Skin of body (tissue), 2 donors: ENCODE measurements around the genes RAPGEFL1 and GJD3.

DNA sequence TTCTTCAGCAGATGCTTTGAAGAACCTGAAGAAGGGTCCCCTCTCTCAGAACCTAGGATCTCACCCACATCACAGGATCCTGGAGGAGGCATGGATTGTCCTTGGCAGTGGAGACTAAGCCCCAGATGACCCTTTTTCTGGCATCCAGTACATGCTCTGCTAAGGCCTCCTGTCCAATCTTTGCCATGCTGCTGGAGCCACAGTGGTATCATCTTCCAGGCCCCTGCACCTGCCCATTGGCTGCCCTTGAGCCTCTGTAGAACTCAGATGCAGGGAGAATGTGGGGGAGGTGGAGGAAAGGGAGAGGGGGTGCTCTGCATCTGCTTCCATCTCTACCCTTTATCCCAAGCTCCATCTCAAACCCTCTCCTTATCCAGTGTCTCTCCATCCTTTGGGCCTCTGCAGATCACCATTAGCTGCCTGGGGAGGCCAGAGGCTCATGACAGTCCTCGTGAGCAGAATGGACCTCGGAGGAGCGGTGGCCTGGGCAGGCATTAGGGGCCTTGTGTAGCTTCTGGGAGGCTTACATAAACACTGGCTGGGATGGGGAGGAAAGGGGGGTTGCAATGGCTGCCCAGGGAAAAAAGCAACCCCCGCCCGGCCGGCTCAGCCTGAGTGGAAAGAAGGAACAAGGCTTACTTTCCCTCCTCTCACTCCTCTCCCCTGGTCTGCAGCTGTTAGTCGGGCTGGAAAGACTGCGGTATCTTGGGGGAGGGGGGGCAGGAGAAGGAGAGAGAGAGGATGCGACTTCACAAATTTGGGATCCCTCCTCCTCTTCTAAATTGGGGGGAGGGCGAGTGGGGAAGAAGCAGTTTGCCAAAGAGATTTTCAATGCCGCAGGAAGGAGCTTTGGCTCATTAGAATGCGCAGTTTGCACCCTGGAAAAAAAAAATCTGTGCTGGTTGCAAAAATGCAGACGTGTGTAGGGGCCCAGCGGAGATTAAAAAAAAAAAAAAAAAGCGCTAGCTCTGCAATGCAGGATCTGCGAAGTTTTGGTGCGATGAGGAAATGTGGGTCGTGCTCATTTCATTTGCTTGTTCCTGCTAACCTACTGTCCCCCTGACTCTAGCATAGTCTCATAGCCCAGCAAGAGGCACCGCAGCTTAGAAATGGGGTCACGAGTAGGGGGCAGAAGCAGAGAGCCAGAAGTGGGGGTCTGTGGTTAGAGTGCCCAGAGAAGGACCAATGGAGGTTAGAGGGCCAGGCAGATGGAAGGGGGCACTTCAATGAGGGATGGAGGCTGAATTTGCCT is 6.4 kb upstream of the NR1D1 start:
- RAMPAGE, long total RNA = no peak

DNA sequence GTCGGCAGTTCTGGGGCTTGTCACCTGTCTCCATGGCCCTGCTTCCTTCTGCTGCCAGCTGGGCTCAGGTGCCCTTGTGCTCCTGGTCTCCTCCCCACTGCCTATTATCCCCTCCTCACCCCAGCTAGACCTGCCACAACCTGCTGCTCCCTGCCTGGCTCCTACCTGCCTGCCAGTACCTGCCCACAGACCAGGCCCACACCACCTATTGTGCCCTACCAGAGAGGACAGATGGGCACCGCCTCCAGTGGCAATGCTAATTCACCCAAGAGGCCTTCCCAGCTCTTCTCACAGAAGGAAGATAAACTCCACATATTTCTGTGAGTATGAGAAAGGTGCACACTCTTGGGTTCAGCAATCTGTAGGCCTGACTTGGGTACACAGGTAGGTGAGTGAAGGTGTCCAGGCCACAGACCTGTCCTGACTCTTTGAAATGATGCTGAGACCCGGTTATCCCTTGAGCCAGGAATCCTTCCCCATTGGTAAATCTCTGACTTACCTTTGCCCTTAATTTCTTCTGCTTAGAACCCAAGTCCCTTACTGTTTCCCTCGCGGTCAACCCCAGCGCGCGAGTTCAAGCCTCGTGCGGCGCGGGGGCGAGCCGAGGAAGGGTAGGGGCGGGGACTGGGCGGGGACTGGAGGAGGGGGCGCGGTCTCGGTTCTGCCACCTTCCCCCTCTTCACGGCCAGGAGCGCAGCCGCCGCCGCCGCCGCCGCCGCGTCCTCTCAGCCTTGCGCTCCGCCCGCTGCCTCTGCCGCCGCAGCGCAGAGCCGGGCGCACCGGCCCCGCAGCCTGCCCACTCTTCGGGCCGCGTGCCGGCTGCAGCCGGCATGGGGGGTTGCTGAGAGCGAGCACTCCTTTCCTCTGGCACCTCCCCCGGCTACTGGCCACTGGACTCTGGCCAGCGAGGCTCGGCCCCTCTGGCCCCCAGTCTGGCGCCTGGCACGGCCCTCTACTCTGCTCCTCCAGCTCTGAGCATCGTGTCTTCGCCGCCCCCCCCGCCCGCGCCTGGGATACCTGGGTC is at the start of gene RAPGEFL1:
TSS of gene RAPGEFL1 (plus strand) at position 668 of the 1,024 bp plus-strand sequence.
- RAMPAGE, long total RNA = no peak

GRCh38 chr17:40178430-40178698 is 1.1 kb downstream of the RAPGEFL1 start:
- RAMPAGE, long total RNA = no peak

GRCh38 chr17:40311903-40312696 is 3.1 kb downstream of the RARA start:
- RAMPAGE, long total RNA = no peak

GRCh38 chr17:40316407-40317235 is 7.6 kb downstream of the RARA start:
- RAMPAGE, long total RNA = no peak

GRCh38 chr17:40331156-40331758 is 22.3 kb downstream of the RARA start:
- RAMPAGE, long total RNA = no peak

DNA sequence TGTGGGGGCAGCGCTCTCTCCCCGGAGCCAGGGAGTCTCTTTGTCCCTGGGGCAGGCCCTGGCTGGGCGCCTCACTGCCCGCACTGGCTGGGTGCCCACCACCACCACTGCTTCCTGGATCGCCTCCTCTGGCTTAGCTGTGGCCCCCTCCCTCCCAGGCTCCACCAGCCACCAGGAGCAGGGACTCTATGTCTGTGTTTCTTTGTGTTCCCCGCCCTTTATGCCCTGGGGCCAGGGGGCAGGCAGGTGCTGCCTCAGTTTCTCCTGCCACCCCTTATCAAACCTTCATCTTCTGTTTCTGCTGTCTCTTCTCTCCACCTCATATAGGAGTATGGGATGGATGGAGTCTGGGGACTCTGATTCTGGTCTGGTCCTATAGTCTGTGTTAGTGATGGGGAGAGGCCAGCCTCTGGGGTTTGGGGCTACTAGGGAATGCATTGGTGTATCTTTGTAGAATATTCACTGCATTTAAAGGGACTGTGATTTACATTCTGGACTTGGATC is 23.6 kb downstream of the RARA start:
- RAMPAGE, long total RNA = no peak

GRCh38 chr17:40345038-40346030 is 19.2 kb downstream of the GJD3 start:
- RAMPAGE, long total RNA = no peak

DNA sequence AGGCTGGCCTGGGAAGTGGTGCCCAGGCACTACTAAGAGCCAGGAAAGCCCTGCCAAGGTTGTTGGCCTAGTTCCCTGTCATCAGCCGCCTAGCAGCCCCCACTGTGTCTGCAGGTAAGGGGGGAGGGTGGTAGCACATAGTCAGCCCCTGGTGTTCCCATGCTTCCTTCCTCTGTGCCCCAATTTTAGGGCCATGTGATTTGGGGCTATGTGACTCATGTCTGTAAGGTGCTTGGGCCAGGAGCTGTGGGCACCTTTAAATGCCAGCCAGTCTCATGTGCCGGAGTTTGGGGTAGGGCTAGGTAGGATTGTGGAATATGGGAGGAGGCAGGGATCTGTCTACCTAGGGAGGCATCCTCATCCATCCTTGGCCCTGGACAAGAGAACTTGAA is 17.7 kb downstream of the GJD3 start:
- RAMPAGE, long total RNA = no peak

GRCh38 chr17:40351131-40351660 is 13.3 kb downstream of the GJD3 start:
- RAMPAGE, long total RNA = no peak

DNA sequence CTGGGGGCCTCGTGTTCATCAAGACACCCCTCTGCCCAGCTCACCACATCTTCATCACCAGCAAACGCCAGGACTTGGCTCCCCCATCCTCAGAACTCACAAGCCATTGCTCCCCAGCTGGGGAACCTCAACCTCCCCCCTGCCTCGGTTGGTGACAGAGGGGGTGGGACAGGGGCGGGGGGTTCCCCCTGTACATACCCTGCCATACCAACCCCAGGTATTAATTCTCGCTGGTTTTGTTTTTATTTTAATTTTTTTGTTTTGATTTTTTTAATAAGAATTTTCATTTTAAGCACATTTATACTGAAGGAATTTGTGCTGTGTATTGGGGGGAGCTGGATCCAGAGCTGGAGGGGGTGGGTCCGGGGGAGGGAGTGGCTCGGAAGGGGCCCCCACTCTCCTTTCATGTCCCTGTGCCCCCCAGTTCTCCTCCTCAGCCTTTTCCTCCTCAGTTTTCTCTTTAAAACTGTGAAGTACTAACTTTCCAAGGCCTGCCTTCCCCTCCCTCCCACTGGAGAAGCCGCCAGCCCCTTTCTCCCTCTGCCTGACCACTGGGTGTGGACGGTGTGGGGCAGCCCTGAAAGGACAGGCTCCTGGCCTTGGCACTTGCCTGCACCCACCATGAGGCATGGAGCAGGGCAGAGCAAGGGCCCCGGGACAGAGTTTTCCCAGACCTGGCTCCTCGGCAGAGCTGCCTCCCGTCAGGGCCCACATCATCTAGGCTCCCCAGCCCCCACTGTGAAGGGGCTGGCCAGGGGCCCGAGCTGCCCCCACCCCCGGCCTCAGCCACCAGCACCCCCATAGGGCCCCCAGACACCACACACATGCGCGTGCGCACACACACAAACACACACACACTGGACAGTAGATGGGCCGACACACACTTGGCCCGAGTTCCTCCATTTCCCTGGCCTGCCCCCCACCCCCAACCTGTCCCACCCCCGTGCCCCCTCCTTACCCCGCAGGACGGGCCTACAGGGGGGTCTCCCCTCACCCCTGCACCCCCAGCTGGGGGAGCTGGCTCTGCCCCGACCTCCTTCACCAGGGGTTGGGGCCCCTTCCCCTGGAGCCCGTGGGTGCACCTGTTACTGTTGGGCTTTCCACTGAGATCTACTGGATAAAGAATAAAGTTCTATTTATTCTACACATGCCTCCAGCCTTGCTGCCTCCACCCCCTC is 7.6 kb downstream of the GJD3 start:
- RAMPAGE, long total RNA = no peak

DNA sequence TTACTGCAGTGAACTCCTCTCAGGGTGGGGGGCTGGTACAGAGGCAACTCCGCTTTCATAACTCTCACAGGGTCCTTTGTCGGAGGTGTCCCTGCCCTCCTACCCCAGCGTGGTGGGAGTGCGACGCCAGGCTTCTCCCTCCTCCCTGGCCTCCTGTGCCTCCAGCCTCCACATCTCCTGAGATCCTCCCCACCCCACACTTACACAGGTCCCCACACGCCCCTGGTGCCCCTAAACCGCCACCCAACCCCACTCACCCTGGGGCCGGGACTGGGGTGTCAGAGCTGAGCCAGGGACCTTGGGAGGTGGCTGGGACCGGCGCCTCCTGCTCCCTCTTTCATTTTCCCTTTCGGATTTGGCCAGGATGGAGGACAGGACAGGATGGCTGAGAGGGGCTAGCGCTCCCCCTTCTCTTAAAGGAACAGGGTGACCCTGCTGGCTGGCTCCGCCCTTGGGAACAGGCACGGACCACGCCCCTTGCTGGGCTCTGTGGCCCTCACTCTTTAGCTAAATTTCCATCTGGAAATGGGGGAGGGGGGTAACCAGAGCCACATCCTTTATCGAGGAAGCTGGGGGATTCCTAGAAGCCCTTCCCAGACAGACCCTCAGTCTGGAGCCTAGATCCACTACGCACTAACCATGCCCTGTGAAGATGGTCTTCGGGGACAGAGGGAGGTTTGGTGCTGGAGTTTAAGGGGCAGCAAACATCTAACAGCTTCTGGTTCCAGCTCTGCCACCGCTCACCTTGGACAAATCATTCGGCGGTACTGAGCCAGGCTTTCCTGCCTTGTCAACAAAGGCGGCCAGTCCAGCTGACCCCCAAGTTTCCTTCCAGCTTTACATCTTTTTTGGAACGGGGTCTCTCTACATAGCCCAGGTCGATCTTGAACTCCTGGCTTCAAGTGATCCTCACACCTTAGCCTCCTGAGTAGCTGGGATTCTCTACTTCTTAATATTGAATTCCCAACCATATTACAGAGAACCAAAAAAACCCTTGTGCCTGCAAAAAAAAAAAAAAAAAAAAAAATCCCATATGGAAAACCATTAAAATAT is at the start of gene GJD3:
TSS of gene GJD3 (minus strand) at position 387 of the 1,053 bp plus-strand sequence.
- RAMPAGE, long total RNA = no peak

DNA sequence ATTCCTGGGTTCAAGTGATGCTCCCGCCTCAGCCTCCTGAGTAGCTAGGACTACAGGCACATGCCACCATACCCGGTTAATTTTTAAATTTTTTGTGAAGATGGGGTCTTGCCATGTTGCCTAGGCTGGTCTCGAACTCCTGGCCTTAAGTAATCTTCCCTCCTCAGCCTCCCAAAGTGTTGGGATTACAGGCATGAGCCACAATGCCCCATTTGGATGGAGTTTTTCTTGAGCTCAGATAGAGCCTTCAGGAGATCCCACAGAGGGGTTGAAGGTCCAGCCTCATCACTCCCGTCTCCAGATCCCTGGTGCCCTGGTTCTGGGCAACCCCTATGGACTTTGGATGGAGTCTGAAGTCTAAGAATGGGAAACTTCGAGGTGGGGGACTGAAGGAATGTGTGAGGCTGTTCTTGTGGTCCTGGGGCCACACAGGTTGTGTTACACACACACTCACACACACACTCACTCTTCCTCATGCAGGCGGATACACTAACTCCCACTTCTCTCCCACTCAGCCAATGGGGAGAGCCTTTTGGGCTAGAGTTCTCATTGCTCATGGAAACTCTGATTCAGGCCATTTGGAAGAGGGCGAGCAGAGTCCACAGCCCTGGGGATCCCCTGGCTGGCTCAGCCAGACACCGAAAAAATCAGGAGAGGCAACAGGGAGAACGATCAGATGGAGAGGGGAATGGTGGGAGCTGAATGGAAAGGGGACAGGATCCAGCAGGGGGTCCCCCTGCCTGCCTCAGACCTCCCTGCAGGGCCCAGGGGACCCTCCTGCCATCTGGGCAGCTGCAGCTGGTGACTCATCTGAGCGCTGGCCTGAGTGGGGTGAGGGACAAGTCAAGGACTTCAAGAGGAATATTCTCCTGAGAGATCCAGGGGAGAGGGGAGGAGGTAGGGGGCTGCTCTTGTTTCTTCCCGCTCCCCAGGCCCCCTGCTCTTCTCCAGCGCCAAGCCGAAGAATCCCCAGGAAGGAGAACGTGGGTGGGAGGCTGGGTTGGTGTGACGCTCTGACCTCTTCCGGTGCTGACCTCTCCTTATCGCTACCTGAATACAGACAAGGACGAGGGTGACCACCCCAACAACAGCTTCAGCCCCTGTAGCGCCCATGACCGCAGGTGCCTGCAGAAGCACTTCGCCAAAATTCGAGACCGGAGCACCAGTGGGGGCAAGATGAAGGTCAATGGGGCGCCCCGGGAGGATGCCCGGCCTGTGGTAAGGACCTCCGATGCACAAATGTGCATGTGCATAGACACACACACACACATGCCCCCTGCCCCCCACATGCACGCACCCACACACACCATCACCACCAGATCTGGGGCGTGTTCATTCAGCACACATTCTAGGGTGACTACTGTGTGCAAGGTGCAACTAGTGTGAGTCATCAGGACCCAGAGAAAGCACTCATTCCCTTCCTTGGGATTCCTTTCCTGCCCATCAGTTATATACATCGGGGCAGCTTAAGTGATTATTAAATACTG is 9.2 kb downstream of the IGFBP4 start:
- RAMPAGE, long total RNA = no peak

GRCh38 chr17:40456064-40457293 is 13.2 kb downstream of the IGFBP4 start:
- RAMPAGE, long total RNA = no peak

DNA sequence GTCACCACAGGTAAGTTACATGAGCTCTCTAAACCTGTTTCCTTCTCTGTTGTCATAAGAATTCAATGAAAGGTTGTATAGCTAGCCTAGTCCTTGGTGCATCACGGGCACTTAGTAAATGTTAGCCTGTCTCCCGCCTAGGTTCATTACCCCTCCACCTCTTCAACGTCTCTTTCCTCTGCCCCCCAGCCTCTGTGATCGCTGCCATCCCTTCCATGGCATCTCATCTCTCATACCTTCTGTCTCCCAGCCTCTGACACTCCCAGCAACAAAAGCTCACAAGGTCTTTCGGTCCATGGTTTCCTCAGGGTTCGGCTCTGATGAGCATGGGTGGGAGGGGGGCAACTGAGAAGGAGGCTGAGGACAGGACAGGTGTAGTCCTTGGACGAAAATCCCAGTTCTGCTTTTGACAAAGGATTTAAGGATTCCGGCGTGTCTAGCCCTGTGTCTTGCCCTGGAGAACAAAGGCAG is 16.8 kb downstream of the CCR7 start:
- RAMPAGE, long total RNA = no peak

GRCh38 chr17:40548896-40549697 is 16.2 kb downstream of the CCR7 start:
- RAMPAGE, long total RNA = no peak

DNA sequence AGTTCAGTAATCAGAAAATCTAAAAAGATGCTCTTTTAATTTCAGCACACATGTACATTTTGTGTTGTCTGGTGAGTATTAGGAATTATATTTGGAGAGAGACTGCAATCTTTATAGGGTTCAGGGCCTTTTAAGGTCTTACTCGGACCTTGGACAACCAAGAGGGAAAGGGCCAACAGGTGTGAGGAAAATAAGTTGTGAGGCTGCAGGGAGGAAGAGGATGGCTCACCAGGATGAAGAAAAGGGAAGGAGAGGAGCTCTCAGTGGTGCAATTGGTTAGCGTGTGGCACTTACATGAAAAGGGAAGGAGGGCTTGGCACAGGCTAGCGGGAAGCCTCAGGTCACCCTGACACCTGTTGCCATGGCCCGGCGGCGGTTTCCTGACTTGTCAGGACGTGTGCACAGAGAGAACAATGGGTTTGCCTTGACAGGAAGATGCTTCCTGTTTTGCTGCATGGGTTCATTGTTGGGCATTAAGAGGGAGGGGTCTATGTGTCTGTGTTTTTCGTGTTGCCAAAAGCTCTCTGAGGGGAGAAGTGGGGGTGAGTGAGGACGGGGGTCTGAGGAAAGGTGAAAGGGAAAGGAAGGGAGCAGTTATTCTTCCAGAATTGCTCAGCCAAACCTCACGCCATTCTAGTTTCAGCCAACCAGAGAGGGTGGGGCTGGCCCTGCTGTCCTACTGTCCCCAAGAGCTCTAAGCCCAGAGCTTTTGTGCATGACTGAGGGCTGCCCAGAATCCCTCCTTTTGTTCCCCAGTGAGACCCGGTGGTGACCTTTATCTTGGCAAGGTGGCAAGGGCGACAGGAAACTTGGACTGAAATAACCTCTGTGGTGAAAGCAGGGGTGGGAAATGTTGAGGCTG is 17.1 kb upstream of the CCR7 start:
- RAMPAGE, long total RNA = no peak

GRCh38 chr17:40612454-40613443 is 34.9 kb downstream of the SMARCE1 start:
- RAMPAGE, long total RNA = no peak

DNA sequence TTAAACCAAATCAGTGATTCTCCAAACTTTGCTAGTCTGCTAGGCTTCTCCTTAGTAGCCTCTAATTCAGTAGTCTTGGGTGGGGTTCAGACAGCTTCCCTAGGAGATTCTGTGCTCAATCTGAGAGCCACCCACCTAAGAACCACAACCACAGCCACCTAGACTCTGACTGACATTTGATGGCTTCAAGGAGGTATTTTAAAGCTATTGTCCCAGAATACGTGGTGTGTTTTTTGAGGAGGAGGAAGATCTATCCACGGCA is 25.2 kb downstream of the SMARCE1 start:
- RAMPAGE, long total RNA = no peak

GRCh38 chr17:40816952-40817883 is 5.2 kb downstream of the KRT10 start:
- RAMPAGE, long total RNA = no peak